SK-MEL-5 (cell line): ENCODE measurements around a stretch of chr17.

GRCh38 chr17:67568838-67569661 lies 148.7 kb upstream of the NOL11 start:
RAMPAGE:
- cytosol, long total RNA = no peak
- long total RNA = no peak
- nucleus, long total RNA = no peak

DNA sequence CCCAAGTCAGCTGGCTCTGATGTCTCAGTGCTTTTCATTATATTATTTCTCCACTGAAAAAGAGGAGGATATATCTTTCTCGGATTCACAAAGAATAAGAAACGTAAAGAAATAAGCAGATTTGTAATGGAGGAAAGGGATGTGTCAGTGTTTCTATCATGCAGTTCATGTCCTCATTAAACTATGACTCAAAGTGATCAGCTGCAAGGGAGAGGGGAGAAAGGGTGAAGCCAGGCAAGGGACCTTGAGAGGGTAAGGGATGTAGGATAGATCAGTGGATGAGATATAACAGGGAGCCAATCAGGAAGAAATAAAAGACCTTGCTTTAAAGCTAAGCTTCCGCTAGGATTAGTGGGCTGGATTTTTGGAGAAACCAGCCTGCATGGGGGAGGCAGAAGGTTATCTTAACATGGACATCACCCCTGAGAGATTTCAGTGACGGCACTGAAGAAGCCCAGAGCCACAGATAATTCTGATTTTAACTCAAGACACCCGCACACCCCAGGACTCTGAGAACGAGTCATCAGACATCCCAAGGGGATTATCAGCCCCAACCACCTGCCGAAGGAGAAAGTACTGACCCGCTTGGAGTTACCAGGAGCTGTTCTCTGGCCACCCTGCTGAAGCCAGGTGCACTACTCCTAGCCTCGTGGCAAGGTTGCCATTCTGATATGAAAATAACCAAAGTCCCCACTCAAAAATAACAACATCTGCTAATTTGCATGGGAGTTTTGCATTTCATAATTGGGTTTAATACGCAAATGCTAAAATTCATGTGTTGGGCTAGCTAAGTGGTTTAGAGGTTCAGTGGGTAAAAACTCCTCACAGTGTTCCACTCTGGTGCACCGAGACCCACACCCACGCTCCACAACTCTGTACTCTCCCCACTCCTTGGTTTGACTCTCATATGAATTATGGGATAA lies 143.2 kb upstream of the NOL11 start:
RAMPAGE:
- cytosol, long total RNA = no peak
- long total RNA = no peak
- nucleus, long total RNA = no peak

RAMPAGE:
- cytosol, long total RNA = no peak
- long total RNA = no peak
- nucleus, long total RNA = no peak
Measured at GRCh38 chr17:67615140-67615685, 102.5 kb upstream of the NOL11 start.

RAMPAGE:
- cytosol, long total RNA = no peak
- long total RNA = no peak
- nucleus, long total RNA = no peak
Measured at GRCh38 chr17:67657396-67657622, 60.4 kb upstream of the NOL11 start.

DNA sequence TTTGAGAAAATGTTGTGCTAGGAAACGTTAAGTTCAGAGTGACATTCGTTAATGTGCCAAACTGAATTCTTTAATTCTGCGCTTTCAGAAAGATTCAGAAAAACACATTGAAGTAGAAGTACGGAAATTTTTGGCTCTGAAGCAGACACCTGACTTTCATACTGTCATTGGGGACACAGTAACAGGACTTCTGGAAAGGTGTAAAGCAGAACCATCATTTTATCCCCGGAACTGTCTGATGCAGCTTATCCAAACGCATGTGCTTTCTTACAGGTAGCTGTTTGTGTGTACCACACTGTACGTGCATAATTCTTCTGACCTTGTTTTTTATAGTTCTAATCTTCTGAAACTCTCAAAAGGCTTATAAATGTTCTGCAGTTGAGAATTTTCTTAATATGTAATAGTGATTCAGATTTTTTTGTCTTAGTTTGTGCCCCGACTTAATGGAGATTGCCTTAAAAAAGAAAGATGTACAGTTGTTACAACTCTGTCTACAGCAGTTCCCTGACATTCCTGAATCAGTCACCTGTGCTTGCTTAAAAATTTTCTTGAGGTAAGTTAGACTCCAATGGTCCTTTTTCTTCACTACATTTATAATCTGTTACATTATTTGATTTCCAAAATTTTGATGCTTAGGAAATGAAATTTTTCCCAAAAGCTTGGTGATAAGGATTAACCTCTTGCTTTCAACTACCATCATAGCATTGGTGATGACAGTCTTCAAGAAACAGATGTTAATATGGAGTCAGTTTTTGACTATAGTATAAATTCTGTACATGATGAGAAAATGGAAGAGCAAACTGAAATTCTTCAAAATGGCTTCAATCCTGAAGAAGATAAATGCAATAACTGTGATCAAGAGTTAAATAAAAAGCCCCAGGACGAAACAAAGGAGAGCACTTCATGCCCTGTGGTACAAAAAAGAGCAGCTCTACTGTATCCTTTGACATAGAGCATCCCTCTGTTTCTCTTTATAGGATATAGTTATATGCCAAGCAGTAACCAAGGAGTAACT lies 20.0 kb downstream of the NOL11 start:
RAMPAGE:
- cytosol, long total RNA = no peak
- long total RNA = no peak
- nucleus, long total RNA = no peak

DNA sequence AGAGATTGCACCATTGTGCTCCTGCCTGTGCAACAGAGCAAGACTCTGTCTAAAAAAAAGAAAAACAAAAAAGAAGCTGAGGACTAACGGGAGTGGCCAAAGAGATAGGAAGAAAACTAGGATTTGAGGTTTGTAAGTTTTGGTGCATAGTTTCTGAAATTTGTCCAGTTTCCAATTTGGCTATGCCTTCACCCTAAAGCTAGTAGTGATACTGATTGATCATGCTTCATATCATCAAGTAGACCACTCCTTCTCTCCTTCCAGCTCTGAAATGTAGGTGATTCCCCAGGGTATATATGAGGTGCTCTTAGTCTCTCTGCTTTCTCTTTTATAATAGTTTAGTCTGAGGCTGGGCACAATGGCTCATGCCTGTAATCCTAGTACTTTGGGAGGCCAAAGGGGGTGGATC lies 10.5 kb upstream of the BPTF start:
RAMPAGE:
- cytosol, long total RNA = no peak
- long total RNA = no peak
- nucleus, long total RNA = no peak

DNA sequence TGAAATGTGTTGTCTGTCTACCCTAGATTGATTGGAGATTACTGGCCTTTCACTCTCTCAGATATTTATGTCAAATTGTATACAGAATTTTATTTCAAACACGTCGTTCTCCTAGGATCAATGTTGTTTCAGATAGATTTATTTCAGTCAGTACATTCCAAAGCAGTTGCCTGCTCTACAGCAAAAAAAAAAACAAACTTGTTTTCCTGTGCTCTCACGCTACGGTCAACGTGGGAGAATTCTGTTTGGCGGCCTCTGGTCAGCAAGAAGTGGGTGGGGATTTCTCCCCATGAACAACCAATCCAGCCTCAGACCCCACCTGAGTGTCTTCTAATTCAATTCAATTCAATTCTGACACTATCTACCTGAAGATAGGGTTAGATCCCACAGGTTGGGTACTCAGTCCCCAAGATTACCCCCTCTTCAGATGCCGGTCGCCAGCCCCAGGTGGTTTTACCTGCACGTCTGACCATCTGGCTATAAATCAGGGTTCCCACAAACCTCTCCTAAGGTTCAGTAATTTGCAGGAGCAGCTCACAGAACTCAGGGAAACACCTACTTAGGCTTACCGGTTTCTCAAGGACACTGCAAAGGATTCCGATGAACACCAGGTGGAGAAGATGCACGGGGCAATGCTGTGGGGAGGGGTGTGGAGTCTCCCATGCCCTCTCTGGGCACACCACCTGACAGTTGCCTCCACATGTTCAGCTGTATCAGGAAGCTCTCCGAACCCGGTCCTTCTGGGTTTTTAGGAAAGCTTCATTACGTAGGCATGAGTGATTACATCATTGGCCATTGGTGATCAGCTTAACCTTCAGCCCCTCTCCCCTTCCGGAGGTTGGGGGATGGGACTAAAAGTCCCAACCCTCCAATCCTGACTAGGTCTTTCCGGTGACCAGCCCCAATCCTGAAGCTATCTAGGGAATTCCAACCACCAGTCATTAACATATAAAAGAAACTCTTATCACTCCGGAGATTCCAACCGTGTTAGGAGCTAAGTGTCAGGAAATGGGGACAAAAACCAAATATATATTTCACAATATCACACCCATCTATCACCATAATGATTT lies 21.8 kb downstream of the C17orf58 start:
RAMPAGE:
- cytosol, long total RNA = no peak
- long total RNA = no peak
- nucleus, long total RNA = no peak

RAMPAGE:
- cytosol, long total RNA = no peak
- long total RNA = no peak
- nucleus, long total RNA = no peak
Measured at GRCh38 chr17:68199315-68199676, 48.5 kb upstream of the AMZ2 start.

GRCh38 chr17:68228546-68229306 lies 19.1 kb upstream of the AMZ2 start:
RAMPAGE:
- cytosol, long total RNA = no peak
- long total RNA = no peak
- nucleus, long total RNA = no peak

DNA sequence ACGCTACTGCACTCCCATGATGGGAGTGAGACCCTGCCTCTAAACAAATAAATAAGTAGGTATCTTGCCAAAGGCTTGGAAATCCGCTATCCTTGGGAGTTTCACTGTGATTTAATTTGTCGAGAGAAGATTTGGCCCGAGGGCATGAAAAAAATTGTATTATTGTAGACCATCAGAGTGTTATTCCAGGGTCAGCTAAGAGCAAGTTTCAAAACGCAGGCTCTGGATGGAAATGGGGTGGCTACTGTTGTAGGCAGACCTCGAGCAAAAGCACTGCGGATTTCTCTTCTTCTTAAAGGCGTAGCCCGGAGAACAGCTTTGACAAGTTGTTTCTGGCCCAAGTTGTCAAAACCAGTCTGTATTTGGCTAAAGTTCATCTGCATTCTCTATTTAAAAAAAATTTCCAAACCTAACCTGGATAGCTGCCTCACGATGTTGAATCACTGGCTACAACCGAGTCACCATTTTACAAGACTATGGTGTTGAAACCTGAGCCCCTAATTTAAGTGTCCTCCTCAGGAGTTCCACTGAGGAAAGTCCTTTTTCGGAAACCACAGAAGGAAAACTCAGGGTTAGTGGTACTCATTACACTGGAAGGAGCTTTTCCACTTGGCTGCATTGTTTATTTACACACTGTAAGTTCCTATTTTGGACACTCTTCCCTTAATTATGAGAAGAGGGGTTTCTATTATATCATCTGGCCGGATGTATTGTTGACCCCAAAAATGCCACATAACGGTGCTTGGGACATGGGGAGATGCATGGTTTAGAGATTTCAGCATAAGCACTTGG lies 1.5 kb downstream of the SLC16A6 start:
RAMPAGE:
- cytosol, long total RNA = no peak
- long total RNA = no peak
- nucleus, long total RNA = no peak

GRCh38 chr17:68301248-68302040 lies 10.1 kb downstream of the ARSG start:
RAMPAGE:
- cytosol, long total RNA = no peak
- long total RNA = no peak
- nucleus, long total RNA = no peak

DNA sequence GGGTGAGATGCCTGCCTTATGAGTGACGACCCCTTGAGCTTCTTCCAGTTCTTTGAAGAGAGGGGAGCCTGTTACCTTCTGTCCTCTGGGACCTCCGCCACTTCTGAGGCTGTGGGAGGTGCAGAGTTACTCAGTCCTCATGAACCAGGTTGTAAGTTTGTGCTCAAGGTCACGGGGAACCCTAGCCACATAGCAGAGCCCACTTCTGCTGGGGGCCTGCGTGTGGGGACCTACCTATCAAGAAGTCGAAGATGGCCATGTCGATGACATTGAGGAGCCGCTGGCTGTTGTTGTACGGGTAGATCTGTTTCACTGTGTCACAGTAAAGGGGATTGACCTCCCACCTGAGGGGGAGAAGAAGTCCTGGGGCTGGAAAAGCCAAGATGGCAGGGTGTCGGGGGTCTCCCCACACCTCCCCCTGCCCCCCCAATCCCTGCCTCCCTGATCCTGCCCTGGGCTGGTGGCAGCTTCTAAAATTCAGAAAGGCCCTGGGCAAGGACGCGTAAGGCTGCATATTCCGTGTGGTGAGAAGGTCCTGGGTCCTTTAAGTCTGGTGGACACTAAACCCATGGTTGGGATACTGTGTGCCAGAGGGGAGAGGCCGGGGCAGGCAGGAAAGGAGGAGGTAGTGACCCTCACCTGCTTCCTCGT lies 28.5 kb downstream of the PRKAR1A start:
RAMPAGE:
- cytosol, long total RNA = no peak
- long total RNA = no peak
- nucleus, long total RNA = no peak

GRCh38 chr17:68599572-68599805 lies 1.7 kb downstream of the FAM20A start:
RAMPAGE:
- cytosol, long total RNA = no peak
- long total RNA = no peak
- nucleus, long total RNA = no peak

DNA sequence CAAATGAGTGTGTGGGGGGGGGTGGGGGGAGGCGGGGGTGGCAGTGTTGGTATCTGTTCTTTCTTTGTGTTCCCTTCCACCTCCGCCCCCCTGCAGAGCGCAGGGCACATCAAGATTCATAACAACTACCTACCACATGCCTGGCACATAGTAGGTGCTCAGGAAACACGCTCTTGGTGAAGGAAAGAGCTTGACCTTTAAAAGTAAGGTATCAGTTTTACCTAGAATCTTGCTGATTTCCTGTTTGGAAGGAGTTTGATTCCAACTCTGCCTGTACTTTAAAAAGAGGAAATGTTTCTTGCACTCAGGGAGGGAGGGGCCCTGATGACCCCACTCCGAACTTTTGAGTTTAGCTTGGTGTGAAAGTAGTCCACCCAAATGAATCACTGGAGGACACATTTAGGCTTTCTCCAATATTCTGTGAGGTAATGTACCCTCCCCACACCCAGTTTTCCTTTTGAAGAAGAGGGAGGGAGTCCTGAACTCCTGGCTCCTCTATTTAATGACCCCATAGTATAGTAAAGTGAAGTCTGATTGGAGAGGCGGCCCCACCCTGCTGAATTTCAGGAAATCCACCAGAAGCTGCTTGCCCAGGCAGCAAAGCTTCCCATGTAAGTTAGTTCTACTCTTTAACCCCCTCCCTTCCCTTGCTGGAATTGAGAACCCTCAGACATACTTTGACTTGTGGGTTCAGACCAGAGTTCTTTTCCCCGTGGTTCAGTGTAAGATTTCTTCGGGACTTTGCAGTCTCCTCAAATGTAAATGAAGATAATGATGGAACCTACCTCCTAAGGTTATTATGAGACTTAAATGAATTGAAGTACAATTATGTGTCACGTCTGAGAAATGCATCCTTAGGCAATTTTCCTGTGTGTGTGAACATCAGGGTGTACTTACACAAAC lies 674 bp upstream of the FAM20A start:
RAMPAGE:
- cytosol, long total RNA = no peak
- long total RNA = no peak
- nucleus, long total RNA = no peak

DNA sequence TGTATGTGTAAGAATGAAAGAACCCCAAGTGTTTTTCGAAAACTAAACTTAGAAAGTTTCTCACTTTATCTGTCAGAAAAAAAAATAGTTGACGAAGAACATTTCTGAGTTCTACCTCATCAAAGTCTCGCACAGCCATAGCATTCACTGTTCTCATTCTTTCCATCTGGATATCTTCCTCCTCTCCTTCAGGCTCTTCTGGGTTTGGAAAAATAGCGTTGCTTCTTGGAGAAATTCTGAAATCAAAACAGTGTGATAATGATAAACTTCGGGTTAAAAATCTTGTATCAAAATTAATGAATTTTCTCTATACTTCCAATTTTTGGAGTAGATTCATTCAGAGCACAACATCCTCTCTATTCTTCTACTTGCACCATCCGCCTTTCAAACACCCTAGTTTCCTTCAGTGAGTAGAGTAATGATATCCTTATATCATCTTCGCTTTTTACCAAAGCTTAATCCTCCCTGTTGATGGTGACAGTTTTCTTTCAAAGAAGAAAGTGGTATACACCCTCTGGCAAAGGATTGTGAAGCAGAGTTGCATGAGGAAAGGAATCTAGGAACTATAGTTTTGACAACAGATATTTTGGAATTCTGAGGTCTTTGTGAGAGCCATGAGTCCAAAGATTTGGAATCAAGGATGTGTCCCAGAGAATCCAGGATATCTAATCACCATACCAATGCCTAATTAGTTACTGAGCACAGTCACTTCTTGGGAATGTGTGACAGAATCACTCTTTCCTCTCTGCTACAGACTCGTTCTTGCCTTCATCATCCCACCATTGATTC lies 35.7 kb upstream of the ABCA8 start:
RAMPAGE:
- cytosol, long total RNA = no peak
- long total RNA = no peak
- nucleus, long total RNA = no peak

GRCh38 chr17:69147315-69148070 lies 5.8 kb upstream of the ABCA6 start:
RAMPAGE:
- cytosol, long total RNA = no peak
- long total RNA = no peak
- nucleus, long total RNA = no peak

RAMPAGE:
- cytosol, long total RNA = no peak
- long total RNA = no peak
- nucleus, long total RNA = no peak
Measured at GRCh38 chr17:69322971-69323828, 3.7 kb downstream of the ABCA5 start.

RAMPAGE:
- cytosol, long total RNA = no peak
- long total RNA = no peak
- nucleus, long total RNA = no peak
Measured at GRCh38 chr17:70050977-70051464, 24.0 kb upstream of the KCNJ16 start.

DNA sequence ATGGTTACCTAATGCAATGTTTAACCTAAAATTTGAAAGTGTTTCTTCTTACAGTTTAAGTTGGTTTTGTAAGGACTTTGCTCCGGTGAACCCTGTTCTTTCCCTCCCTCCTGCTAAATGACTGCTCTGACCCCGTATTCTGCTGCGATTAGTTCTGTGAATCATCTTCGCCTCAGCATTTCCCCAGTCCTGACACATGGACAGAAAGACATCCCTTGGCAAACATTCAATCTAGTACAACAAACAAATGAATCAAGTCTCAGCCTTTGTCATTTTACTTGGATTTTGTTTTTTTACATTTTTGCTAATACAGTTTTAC lies 15.4 kb downstream of the KCNJ2 start:
RAMPAGE:
- cytosol, long total RNA = no peak
- long total RNA = no peak
- nucleus, long total RNA = no peak

GRCh38 chr17:70756284-70756483 lies 586.9 kb downstream of the KCNJ2 start:
RAMPAGE:
- cytosol, long total RNA = no peak
- long total RNA = no peak
- nucleus, long total RNA = no peak